ENCODE measurements around the genes GNG12 and PTGER3.

GRCh38 chr1:67590132-67590712 is 94.8 kb upstream of the GADD45A start:
- PRO-cap = no peak

- PRO-cap = no peak
These were observed 32.1 kb upstream of the GADD45A start for GRCh38 chr1:67652881-67653328.

- PRO-cap = no peak
These were observed 10.4 kb upstream of the GADD45A start for GRCh38 chr1:67674476-67675212.

DNA sequence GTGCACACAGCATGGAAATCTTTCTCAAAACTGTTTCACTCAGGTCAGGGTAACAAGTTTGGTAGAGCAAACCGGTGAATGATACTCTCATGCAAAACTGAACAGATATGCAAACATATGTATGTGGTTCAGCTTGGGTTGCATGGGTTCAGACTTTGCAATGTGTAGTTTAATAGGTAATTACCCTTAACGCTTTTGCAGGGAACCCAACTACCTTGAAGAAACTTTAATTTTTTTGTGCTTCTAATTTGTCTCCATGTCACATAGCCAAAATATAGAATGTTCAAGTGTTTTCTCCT is 2.2 kb downstream of the GADD45A start:
- PRO-cap = no peak

DNA sequence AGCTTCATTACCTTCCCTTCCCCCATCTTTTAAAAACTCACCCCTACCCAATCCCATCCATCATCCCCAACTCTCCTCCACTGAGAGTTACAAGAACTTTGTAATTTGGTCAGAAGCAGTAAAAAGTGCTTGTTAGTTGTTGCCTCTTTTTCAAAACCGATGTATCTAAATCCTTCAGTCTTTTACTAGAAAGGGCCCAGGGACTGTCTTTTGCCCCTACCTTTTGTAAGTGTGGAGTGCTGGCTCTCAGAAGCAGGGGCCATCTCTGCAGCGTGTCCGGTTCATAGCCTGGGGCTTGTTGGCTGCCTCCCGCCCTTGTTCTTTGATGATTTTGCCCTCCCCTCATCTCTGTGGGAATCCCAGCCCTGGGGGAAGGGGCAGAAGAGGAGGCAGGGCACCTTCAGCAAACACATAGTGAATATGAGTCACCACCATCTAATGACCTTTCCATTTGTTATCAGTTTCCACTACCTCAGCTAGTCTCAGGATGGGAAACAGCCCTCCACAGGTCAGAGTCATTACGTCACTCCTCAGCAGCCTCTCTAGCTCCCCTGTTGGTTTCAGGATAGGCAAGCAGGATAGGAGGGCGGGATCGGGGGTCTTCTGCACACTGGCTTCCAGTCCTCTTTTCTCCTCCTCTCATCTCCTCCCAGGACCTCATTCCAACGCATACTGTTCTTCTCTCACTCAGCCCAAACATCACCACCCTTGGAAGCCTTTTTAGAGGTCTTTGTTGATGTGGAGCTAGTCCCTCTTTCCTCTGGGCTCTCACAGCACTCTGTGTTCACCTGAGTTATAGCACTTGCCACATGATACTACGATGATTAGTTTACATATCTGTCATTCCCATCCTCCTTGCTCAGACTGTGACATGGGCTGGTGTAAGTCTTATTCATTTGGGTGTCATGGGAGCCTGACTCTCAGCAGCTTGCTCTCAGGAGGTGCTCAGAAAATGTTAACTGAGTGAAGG is 15.8 kb downstream of the GADD45A start:
- PRO-cap = no peak

- PRO-cap = no peak
These were observed 28.4 kb downstream of the GADD45A start for GRCh38 chr1:67713322-67713904.

GRCh38 chr1:67719140-67720367 is 34.6 kb downstream of the GADD45A start:
- PRO-cap = no peak

GRCh38 chr1:67814467-67815132 is 18.7 kb downstream of the GNG12 start:
- PRO-cap = no peak

- PRO-cap = unidirectional peak, minus-strand start at chr1:67815915
These were observed 17.5 kb downstream of the GNG12 start for GRCh38 chr1:67815692-67816255.

DNA sequence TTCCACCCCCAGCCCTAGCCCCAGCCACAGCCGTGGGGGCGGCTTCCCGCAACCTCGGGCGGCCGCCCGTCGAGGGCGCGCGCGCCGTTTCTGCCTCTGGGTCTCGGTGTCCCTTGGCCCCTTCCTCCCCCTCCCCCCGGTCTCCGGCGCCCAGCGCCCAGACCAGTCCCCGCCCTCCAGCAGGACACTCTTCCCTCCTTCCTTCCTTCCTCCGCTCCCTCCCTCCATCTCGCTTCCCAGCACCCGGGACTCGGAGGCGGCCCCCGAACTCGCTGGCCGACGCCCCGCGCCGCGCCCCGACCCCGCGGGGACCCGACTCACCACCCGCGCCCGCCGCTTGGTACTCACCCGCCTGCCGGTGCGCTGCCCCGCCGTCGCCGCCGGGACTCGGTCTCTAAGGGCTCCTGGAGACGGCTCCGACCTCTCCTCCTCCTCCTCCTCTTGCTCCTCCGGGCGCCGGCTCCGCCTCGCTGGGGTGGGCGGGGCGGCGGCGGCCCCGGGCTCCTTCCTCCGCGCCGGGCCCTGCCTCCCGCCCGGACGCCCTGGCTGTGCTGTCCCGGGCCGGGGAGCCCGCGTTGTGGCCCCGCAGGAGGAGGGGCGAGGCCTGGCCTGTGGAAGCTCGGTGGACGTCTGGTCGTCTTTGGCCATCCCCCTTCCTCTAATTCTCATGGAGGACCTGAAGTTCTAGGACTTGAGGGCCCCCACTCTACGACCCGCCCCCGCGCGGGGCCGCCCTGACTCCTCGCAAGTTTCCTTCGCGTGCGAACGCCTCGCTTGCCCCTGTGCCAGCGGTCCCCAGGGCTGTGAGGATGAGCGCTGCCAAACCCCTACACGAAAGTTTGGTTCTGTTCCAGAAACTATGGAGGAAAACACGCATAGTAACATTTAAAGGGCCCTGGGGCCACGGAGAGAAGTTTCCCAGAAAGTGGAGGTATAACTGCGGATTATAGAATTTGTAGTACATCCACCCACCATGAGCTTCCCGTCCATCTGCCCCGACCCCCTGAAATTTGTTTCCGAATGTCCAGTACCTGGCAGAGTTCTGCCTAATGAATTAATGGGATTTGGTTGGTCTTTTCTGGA is at the start of gene GNG12:
TSS of gene GNG12 (minus strand) at position 472 of the 1,083 bp plus-strand sequence.
- PRO-cap = bidirectional peak, plus-strand start at position 187 of the sequence, minus-strand start at position 105 of the sequence; bidirectional peak, plus-strand start at position 509 of the sequence, minus-strand start at position 443 of the sequence

DNA sequence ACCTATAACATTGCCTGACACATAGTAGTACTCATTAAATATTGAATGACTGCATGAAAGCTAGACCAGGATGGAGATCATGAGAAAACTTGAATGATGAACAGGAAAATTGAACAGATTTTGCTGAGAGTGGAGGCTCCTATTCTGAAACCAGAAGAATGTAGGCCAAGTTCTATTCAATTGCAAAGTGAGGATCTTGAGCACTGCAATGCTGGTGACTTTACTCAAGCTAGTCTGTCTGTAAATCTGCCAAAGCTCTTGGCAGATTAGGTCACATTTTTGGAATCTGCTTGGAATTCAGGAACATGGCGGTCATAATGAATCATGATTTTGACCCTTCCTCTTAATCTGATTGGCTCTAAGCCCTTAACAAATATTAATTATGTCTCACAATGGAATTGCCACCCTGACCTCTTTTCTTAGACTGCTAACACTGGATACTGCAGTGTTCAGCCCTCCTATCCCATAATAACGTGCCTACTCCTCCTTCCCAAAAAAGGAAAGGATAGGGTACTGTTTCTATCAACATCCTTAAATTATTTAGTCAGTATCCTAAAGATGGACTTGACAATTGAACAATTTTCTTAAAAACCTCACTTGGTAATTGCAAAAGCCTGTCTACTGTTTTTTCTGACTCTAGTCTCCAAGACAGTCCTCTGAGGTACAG is 7.2 kb upstream of the GNG12 start:
- PRO-cap = no peak

- PRO-cap = no peak
These were observed 392 bp upstream of the SRSF11 start for GRCh38 chr1:70220791-70221185.

DNA sequence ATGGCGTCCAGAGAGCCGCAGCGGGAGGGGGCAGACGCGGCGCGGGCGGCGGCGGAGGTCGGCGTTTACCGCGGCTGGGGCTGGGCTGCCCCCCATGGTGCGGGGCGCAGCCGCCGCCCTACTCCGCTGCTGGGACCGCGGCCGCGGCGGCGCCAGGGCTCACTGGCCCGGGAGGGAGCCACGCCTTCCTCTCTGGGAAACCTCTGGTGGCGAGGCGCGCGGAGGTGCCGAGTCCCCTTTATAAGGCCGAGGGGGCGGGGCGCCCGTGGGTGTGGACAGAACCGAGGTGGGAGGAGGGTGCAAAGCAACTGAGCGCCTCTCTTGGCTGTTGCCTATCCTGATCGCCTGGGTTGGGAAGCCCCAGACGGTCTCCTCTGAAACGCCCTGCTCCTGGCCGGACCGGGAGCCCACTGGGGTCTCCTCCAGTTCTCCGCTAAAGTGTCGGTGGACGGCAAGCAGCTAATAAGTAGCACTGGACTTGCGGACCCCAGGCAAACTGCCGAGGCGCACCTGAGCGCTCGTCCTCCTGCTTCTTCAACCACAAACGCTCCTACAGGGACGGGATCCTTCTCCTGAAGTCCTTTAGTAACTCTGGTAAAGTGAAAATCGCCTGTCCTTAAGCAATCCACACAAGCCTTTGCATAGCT is at the start of gene PTGER3:
TSS of gene PTGER3 (minus strand) at position 216 of the 647 bp plus-strand sequence.
- PRO-cap = no peak

DNA sequence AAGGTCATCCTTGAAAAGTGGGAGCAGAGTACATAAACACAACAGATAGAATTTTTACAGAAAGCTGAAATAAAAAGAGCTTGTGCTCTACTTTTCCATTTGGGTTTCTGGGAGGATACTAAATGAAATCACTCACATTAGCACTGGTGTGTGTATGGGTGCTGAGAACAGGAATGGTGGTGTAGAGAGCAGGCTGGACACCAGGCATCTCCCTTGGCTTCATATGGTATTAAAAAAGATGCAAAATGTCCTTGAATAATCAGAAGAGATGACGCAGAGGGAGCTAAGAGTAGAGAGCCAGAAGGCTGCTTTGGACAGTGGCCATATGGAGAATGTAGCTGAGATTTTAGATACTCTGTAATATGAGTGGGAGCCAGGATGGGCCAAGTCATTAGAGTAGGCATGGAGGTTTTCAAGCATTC is 112.3 kb upstream of the ZRANB2 start:
- PRO-cap = no peak

- PRO-cap = no peak
These were observed 2.7 kb downstream of the CRYZ start for GRCh38 chr1:74730104-74730501.

DNA sequence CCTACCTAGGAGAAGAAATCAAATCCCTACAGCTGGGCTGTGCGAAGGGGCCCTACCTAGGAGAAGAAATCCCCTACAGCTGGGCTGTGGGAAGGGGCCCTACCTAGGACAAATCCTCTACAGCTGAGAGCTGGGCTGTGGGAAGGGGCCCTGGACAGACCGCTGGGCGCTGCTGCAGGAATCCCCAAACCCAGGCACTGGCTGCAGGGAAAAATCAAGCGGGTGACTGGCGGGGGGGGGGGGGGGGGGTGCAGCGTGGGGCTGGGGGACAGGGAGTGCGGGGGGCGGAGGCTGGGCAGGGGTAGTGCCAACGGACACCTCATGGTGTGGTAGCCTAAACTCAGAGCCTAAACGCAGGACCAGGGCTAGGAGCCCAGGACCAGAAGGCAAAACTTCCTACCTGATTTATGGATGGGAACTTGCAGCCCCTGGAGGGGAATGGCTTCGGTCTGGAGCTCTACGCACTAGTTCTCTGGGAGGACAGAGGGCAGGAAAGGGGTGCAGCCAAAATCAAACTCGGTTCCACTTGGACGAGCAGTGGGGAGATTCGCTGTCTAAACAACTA is 401 bp downstream of the CRYZ start:
- PRO-cap = no peak

DNA sequence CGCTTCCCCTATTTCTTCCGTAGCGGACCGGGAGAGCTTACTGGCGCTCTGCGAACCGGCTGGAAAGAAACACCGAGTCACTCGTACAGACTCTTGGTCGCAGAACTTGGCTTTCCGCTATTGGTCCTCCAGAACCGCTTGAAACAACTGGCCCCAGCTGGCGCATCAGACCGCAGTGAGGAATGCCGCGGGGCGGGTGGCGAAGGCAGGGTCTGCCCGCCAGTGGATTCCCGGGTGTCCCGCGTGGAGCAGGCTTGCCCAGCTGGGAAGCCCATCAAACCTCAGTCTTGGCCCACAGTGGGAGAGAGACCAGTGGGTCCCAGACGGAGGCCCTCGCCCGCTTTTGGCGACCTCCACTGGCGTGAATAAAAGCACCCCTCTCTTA is 4.0 kb upstream of the LHX8 start:
- PRO-cap = no peak

- PRO-cap = no peak
These were observed 5.3 kb upstream of the SLC44A5 start for GRCh38 chr1:75615877-75616922.

- PRO-cap = no peak
These were observed 168.2 kb downstream of the ZZZ3 start for GRCh38 chr1:77514062-77514883.

DNA sequence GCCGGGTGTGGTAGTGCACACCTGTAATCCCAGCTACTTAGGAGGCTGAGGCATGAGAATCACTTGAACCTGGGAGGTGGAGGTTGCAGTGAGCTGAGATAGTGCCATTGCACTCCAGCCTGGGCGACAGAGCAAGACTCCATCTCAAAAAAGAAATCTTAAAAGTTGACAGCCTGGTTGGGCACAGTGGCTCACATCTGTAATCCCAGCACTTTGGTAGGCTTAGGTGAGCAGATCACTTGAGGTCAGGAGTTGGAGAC is 7.2 kb downstream of the NEXN start:
- PRO-cap = no peak

Data from jejunum (tissue), 1 donor.